ENCODE data around the gene NOX3.

DNA sequence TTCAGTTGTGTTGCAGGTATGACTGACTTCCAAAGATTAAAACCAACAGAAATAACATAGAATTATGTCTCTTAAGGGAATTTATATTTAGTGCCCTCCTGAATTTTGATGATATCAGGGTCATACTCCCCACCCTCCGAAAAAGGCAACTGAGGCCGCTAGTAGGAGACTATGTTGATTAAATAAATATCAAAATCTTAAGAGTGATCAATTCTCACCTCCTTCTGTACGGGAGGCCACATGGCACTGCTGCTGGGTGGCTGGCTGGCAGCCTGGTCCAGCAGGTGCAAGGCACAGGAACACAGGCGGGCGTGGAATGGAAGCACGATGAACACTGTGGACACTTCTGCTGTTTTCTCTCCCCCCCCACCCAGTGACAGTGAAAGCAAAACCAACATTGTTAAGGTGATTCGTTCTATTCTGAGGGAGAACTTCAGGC is 9.7 kb upstream of the CLDN20 start:
- PRO-cap, 3 experiments = no peak in any of the 3 experiments
- RRBS = no CpG with 5 or more reads among the region's 7 CpGs

DNA sequence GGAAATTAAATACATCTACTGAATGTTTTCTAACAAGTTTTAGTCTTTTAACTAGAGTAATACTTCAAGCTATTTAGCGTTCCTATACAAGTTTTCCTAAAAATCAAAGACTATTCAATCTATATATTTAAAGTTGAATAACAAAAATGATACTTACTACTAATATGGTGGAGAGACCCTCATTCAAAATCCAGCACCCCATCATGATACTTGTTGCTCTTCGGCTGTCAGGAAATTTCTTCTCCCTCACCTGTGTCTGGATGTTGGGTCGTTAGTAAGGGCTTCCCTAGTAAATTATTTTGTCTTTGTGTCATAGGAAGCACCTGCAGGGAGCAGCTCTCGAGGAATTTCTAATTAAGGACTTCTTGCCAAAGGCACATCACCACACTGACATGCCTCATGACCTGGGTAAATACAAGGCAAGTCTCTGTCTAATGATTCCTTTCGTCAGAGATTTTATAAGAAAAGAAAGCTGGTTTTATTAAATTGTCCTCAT is at the start of gene NOX3:
Gene NOX3, minus strand, starts transcription at position 244 of the 496 bp plus-strand sequence.
- PRO-cap, 3 experiments = no peak in any of the 3 experiments
- RRBS = no CpG with 5 or more reads among the region's 5 CpGs

DNA sequence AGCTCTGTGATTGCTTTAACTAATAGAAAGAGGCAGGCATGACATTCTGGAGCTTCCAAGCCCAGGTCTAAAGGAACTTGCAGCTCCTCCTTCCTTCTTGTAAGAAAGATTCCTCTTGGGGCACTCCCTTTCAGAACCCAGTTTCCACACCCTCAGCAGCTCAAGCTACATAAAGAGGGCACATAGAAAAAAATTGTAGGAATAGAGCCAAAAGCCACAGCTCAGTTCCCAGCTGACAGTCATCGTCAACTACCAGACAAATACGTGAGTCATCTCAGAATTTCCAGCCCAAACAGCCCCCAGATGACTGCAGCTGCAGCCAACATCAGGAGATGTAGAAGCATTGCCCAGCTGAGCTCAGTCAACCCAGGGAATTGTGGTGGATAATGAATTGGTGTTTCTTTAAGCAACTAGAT is 349.8 kb upstream of the ARID1B start:
- PRO-cap, 3 experiments = no peak in any of the 3 experiments
- RRBS = no CpG with 5 or more reads among the region's 2 CpGs

- PRO-cap, 3 experiments = no peak in any of the 3 experiments
- RRBS = no CpG with 5 or more reads among the region's 9 CpGs
Observed at GRCh38 chr6:156718692-156719110, 58.5 kb upstream of the ARID1B start.

GRCh38 chr6:156826158-156826972 is 49.2 kb downstream of the ARID1B start:
- PRO-cap, 3 experiments = no peak in any of the 3 experiments
- RRBS = no CpG with 5 or more reads among the region's 10 CpGs

GRCh38 chr6:156955664-156956301 is 178.6 kb downstream of the ARID1B start:
- PRO-cap, 3 experiments = no peak in any of the 3 experiments
- RRBS = no CpG with 5 or more reads among the region's 6 CpGs

DNA sequence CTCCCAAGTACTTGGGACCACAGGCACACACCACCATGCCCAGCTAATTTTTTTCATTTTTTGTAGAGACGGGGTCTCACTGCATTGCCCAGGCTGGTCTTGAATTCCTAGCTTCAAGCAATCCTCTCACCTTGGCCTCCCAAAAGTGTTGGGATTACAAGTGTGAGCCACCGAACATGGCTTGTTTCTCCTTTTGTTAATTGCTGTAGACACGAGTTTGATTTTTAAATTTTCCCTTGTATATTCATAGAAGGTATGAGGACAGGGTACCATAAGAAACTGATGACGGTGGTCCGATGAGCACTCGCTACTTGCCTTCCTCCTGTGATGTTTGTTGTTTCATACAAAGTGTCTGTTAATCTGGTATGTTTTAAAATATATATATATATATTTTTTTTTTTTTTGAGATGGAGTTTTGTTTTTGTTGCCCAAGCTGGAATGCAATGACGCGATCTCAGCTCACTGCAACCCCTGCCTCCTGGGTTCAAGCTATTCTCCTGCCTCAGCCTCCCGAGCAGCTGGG is 260.9 kb downstream of the TMEM242 start:
- PRO-cap, 3 experiments = no peak in any of the 3 experiments
- RRBS = no CpG with 5 or more reads among the region's 9 CpGs

DNA sequence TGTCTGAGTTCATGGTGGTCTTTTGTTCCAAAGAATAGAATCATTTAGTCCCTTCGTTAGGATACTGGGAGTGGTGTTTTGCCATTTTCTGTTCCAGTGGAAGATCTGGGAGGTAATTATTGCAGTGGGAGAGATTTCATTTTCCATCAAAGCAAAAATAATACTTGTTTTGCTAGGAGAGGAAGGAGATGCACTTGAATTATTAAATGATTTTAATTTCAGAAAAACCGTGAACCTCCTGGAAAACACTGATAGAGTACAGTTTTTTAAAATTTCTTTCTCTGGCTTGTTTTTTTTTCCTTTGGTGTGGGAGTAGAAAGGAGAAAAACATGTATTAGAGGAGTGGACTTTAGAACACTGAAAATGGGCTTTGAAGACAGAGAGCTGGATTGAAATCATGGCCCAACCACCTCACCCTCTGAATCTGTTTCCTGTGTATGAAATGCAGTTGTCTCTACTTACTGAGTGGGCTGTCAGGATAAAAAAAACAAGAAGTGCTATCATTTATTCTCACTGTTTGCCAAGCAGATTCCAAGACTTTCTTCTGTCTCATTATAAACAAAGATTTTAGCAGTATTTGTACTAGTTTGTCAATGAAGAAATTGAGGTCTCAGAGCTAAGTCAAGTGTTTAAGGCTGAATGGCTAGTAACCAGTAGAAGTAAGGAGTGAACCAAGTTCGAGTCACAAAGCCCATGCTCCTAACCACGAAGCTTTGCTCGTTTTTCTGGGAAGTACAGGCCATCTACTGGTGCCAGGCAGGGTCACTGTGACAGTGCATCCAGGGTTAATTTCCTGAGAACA is 256.5 kb downstream of the TMEM242 start:
- PRO-cap, 3 experiments = no peak in any of the 3 experiments
- RRBS = no CpG with 5 or more reads among the region's 5 CpGs

DNA sequence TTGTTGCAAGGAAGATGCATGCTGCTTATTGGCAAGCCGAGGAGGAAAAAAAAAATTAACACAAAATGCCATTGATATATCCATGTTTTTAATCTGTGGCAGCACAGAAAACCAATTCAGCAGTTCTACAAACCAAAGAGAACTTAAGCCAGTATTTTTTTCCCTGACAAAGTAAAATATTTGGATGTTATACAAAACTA is 231.4 kb downstream of the TMEM242 start:
- PRO-cap, 3 experiments = peak in 1 of 3 experiments; most common minus-strand start position 53 of the sequence (in 1)
- RRBS = no CpG with 5 or more reads among the region's 1 CpG

GRCh38 chr6:157145651-157145886 is 177.8 kb downstream of the TMEM242 start:
- PRO-cap, 3 experiments = no peak in any of the 3 experiments
- RRBS = no CpG with 5 or more reads among the region's 3 CpGs

DNA sequence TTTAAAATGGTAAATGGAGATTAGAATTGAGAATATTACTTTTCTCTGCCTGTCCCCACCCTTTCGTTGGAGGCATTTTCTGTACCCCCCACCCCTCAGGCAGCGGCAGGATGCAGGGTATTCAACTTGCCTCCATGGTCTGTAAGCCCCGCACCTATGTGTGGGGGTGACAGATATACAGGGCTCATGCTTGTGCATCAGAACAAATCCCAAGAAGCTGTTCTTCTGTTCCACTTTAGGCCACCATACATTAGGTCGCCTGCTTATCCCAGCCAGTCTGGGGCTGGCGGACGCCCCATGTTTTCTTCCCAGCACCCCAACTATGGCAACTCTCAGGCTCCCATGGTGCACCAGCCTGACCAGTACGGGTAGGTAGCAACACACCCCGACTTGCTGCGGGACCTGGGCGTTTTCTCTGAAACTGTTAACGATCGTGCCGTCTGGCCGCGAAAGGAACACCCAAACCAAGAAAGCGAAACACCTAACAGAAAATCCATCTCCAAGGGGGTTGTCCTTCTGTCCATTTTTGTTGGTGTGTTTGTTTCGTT is 172.8 kb downstream of the TMEM242 start:
- PRO-cap, 3 experiments = no peak in any of the 3 experiments
- RRBS = no CpG with 5 or more reads among the region's 17 CpGs

- PRO-cap, 3 experiments = no peak in any of the 3 experiments
- RRBS = no CpG with 5 or more reads among the region's 8 CpGs
Observed at GRCh38 chr6:157182925-157183376, 140.4 kb downstream of the TMEM242 start.

- PRO-cap, 3 experiments = no peak in any of the 3 experiments
- RRBS = no CpG with 5 or more reads among the region's 13 CpGs
Observed at GRCh38 chr6:157216742-157217214, 106.5 kb downstream of the TMEM242 start.

GRCh38 chr6:157307996-157308361 is 15.3 kb downstream of the TMEM242 start:
- PRO-cap, 3 experiments = no peak in any of the 3 experiments
- RRBS = no CpG with 5 or more reads among the region's 2 CpGs

DNA sequence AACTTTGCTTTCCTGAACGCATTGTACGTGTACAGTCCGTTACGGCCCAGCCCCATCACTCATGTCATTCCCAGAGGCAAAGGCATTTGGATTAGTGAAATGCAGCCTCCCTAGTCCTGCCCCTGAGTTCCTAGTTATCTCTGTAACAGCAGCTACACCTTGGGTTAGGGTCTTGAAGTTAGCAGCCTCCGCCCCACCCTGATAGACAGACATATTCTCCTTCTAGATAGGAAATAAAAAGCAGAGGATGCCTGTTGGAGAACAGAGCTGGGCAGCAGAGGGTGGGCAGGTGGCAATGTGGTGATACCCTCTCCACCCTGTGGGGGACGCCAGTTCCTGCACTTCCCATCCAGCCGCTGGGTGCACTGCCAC is 80.4 kb downstream of the ZDHHC14 start:
- PRO-cap, 3 experiments = no peak in any of the 3 experiments
- RRBS = no CpG with 5 or more reads among the region's 7 CpGs

DNA sequence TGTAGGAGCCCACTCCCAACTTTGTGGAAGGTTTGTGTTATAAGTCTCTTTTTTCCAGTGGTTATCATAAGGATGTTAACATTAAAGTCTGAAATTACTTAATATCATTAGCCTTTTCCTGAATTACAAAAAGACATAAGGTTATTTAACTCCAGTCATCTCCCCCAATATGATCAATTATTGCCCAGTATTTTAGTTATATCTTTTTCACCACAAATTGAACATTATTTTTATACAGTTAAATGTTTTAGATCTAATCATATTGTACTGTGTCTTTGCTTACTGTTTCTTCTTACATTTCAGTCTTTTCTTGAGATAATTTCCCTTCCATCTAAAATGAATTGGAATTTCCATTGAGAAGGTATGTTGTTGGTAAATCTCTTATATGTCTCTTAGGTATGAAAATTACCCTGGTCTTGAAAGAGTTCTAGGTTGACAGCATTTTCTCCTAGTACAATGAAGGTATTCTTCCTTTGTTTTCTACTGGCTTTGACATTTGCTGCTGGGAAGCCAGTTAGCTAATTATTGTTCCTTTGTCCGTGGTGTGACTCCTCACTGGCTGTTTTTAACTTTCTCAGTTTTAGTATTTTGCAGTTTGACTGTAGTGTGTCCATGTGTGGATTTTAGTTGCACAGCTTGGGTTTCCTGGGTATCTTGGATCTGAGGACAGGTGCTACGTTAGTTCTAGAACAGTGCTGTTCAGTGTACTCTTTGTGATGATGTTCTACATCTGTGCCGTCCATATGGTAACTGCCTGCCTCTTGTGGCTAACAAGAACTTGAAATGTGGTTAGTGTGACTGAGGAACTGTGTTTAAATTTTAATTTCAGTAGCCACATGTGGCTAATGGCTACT is 7.1 kb downstream of the SNX9 start:
- PRO-cap, 3 experiments = no peak in any of the 3 experiments
- RRBS = no CpG with 5 or more reads among the region's 3 CpGs

- PRO-cap, 3 experiments = no peak in any of the 3 experiments
- RRBS = no CpG with 5 or more reads among the region's 4 CpGs
Observed at GRCh38 chr6:157874248-157874978, 51.4 kb downstream of the SNX9 start.

- PRO-cap, 3 experiments = no peak in any of the 3 experiments
- RRBS = no CpG with 5 or more reads among the region's 2 CpGs
Observed at GRCh38 chr6:157884594-157884962, 61.5 kb downstream of the SNX9 start.

DNA sequence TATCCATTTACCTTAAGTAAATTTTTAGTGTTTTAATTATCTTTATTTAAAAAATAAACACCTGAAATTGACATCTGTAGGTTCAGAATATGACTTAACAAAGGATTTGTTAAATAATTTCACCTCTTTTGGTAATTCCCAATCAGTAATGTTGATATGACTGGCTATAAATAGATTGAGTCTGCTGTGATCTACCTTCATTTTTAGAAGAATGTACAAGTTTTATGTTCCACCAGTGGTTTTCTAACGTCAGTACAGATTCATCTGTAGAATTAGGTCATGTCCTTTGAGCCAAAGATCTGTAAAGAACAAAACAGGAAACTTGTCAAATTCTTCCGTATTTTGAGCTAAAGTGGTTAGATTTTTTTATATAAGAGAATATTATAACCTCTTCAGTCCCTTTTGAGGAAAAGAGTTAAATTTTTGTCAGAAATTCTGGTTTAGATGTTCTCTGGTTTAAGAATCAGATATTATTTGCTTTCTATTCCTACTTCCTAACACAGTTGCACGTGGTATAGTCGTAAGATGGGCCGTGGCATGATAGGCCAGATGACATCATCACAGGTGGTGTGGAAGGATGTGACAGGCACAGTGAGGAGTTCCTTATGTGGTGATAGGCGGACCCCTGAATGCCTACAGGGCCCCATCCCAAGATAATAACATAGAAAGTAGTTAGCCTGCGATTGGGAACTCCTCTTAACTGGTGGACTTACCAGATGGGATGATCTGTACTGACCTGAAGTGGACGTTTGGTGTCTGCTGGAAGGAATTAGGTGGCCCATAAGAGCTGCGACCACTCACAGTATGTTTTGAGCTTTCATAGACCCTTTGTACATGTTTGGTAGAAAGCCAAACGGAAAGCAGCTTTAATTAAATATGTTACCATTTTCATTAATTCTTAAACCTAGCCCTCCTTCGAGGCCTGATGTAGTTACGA is 62.3 kb downstream of the SNX9 start:
- PRO-cap, 3 experiments = no peak in any of the 3 experiments
- RRBS = no CpG with 5 or more reads among the region's 12 CpGs

- PRO-cap, 3 experiments = no peak in any of the 3 experiments
- RRBS = no CpG with 5 or more reads among the region's 10 CpGs
Observed at GRCh38 chr6:157947784-157948586, 33.7 kb upstream of the SYNJ2 start.

Measured in breast (tissue), 4 donors.